Epithelial cell of prostate (primary cell): ENCODE measurements around a stretch of chr4.

GRCh38 chr4:39307966-39309128 lies 57.8 kb downstream of the RFC1 start:
- RRBS = no CpG with 5 or more reads among the region's 12 CpGs

- RRBS = no CpG with 5 or more reads among the region's 11 CpGs
Measured at GRCh38 chr4:39532447-39533221, 5.4 kb upstream of the UGDH start.

DNA sequence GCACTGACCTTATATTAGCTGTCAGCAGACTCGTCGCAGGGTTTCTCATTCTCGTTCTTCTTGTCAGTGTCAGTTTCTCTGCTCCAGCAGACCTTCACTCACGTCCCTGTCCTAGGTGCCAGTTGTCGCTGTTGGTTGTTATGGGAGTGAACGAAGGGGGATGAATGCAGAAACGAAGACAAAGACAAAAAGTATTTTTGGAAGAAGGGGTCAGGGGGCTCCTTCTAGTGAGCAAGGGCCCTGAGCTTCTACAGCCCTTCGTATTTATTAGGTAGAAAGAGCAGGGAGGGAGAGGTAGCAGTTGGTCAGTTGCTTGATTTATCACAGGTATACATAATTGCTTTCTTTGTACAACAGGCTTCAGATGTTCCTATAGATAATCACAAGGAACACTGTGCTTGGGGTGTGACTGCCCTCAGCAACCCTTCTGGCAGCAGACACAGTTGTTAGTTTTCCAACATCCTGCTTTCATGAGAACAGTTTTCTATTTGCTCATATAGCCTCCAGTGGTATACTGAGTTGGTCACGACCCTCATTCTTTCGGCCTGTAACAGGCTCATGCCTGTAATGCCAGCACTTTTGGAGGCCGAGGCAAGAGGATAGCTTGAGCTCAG lies 16.7 kb upstream of the UGDH start:
- RRBS = no CpG with 5 or more reads among the region's 11 CpGs

GRCh38 chr4:39614623-39615153 lies 24.0 kb downstream of the SMIM14 start:
- RRBS = no CpG with 5 or more reads among the region's 1 CpG

GRCh38 chr4:39863180-39863990 lies 114.3 kb downstream of the PDS5A start:
- RRBS = no CpG with 5 or more reads among the region's 7 CpGs

- RRBS = no CpG with 5 or more reads among the region's 4 CpGs
Measured at GRCh38 chr4:40121385-40121864, 64.8 kb downstream of the N4BP2 start.

GRCh38 chr4:40217956-40218585 lies 21.2 kb downstream of the RHOH start:
- RRBS = no CpG with 5 or more reads among the region's 10 CpGs

GRCh38 chr4:40254929-40255556 lies 58.2 kb downstream of the RHOH start:
- RRBS = no CpG with 5 or more reads among the region's 8 CpGs

GRCh38 chr4:40284138-40284643 lies 50.9 kb upstream of the CHRNA9 start:
- RRBS = no CpG with 5 or more reads among the region's 13 CpGs

- RRBS = no CpG with 5 or more reads among the region's 11 CpGs
Measured at GRCh38 chr4:40305325-40306011, 29.7 kb upstream of the CHRNA9 start.

DNA sequence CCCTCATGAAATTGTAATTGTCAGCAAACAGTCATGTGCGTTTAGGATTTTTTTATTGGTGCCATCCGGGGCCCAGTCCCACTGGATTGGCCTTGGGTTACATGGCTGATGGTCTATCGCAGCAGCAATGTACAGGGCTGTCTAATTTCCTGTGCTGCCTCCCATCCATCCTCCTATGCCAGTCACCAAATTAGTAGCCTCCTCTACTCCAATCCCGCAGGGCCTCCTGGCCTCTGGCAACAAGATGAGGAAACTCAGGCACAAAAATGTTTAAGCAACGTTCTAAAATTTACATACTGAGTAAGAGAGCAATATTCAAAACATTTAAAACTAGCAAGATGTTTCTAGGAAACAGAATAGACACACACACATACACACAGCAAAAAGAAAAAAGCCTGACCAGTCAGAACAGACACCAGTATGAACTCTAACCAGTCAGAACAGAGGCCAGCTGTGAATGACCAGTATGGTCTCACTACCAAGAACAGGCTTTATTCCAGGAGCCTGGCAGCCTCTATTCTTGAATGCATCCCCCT lies 42.5 kb downstream of the CHRNA9 start:
- RRBS = no CpG with 5 or more reads among the region's 5 CpGs

- RRBS = no CpG with 5 or more reads among the region's 5 CpGs
Measured at GRCh38 chr4:40414701-40415214, 79.6 kb downstream of the CHRNA9 start.

GRCh38 chr4:40418189-40419015 lies 83.3 kb downstream of the CHRNA9 start:
- RRBS = no CpG with 5 or more reads among the region's 6 CpGs

GRCh38 chr4:40420606-40421089 lies 85.5 kb downstream of the CHRNA9 start:
- RRBS = no CpG with 5 or more reads among the region's 4 CpGs

DNA sequence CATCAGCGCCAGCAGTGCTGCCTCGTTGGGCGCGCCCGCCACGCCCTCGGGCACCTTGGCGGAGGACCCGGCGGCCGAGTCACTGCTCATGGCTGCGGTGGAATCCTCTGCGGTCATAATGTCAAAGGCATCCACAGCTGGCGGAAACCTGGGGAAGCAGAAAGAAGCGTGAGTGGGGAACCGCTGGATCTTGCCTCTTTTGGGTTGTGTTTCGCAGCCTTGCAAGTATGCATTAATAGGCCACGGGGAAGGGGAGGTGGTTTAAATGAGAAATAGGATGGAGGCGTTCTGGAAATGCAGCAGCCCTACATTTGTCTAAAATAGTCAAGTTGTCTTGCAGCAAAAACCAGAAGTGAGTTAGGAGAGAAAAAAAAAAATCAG lies 103.6 kb downstream of the CHRNA9 start:
- RRBS = no CpG with 5 or more reads among the region's 19 CpGs

DNA sequence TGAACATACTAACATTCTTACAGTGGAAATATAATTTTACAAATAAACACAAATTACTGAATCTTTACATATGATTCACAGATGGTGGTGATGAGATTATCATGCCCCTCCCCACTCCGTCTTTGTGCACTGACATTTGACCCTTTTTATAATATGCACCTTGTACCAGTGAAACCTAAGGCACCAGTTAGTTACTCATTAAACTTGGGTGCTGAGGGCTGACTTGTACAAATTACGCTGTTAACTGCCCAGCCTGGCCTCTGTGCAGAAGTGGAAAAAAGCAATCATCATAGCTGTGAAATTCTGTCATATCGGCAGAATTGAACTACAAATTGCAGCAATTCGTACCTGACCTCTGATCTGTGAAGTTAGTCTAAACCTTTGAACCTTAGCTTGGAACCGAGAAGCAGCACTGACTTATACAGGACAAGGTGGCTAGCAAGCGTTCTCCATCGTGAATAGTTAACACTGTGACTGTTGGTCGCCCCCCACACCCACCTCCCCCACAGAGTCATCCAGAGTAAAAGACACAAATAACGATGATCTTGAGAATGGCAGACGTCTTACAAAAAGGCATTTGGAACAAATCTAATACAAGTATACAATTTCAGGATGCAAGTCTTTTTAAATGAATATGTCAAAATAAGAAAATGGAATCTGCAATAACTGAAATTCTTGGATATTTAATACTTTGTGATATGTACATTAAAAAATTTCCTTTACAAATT lies 138.9 kb downstream of the CHRNA9 start:
- RRBS = no CpG with 5 or more reads among the region's 10 CpGs

- RRBS = no CpG with 5 or more reads among the region's 7 CpGs
Measured at GRCh38 chr4:40513903-40514410, 115.7 kb downstream of the RBM47 start.

- RRBS = no CpG with 5 or more reads among the region's 2 CpGs
Measured at GRCh38 chr4:40631951-40632325, 2.3 kb upstream of the RBM47 start.